GM12891 (cell line): ENCODE measurements around the gene PDE10A.

- RRBS, result no CpG with 5 or more reads among the region's 4 CpGs
These were observed 27.0 kb downstream of the QKI start for GRCh38 chr6:163441343-163442161.

- RRBS, result no CpG with 5 or more reads among the region's 3 CpGs
These were observed 47.0 kb downstream of the QKI start for GRCh38 chr6:163461514-163461996.

GRCh38 chr6:163473037-163473658 is 58.6 kb downstream of the QKI start:
- RRBS, result no CpG with 5 or more reads among the region's 4 CpGs

GRCh38 chr6:163538059-163539114 is 123.9 kb downstream of the QKI start:
- RRBS, result no CpG with 5 or more reads among the region's 6 CpGs

DNA sequence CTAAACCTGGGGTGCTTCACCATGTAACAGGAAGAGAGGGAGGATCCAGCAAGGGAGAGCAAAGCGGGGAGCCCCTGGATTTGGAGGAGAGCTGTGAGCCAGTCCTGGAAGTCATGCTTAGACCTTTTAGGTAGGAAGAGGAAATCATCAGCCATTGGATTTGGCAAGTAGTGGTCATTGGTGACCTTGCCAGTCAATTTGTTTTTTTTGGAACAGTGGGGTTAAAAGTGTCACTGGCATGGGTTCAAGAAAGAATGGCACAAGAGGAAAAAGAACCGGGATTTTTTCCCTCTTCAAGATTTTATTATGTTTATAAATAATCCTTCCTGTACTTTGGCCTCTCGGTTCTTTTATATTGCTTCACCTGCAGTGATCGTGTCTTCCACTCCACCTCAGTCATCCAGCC is 124.6 kb downstream of the QKI start:
- RRBS, result no CpG with 5 or more reads among the region's 4 CpGs

GRCh38 chr6:163941177-163941816 is 526.8 kb downstream of the QKI start:
- RRBS, result no CpG with 5 or more reads among the region's 8 CpGs

GRCh38 chr6:163943542-163944097 is 529.1 kb downstream of the QKI start:
- RRBS, result no CpG with 5 or more reads among the region's 14 CpGs

GRCh38 chr6:163951785-163952556 is 537.5 kb downstream of the QKI start:
- RRBS, result no CpG with 5 or more reads among the region's 17 CpGs

GRCh38 chr6:165409428-165409854 is 100.0 kb upstream of the C6orf118 start:
- RRBS, result no CpG with 5 or more reads among the region's 14 CpGs

- RRBS, result no CpG with 5 or more reads among the region's 3 CpGs
These were observed 51.7 kb downstream of the PDE10A start for GRCh38 chr6:165611381-165611661.

DNA sequence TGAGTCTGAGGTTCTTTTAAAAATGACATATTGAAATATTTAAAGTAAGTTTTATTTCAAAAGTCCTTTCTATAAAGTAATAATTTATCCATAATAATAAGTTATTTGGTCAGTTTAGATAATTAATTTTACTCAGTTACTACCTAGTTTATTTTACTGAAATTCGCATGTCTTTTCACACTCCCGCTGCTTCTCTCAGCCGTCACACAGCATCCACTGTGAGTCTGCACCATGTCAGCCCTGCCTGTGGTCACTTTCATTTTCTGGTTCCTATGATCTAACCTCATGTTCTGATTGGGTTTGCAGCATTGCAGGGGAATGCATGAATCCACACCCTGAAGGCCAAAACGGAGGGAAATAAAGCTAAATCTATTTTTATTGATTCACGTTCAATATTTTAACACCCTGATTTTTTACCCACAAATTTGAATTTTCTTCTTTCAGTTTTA is 47.4 kb downstream of the PDE10A start:
- RRBS, result no CpG with 5 or more reads among the region's 5 CpGs

GRCh38 chr6:165662646-165663734 is at the start of gene PDE10A:
TSS of gene PDE10A (minus strand) at chr6:165663241.
- RRBS, result 5% methylated on average over 46 of the region's 119 CpGs

DNA sequence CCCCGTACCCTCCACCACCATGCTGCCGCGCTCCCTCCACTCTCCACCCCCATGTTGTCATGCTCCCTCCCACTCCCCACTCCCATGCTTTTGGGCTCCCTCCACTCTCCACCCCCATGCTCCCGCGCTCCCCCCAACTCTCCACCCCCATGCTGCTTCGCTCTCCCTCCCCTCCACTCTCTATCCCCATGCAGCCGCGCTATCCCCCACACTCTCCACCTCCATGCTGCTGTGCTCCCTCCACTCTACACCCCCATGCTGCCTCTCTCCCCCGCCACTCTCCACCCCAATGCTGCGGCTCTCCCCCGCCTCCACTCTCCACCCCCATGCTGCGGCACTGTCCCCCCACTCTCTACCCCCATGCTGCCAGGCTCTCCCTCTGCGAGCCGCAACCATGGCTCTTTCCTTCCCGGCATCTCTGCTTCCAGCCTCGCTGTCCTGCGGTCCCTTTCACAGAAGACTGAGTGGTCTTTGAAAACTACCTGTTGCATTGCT is 46.4 kb upstream of the PDE10A start:
- RRBS, result no CpG with 5 or more reads among the region's 17 CpGs

GRCh38 chr6:165876582-165877124 is 213.6 kb upstream of the PDE10A start:
- RRBS, result no CpG with 5 or more reads among the region's 6 CpGs

GRCh38 chr6:166307615-166308259 is 455 bp downstream of the PRR18 start:
- RRBS, result 2% methylated on average over 29 of the region's 75 CpGs

DNA sequence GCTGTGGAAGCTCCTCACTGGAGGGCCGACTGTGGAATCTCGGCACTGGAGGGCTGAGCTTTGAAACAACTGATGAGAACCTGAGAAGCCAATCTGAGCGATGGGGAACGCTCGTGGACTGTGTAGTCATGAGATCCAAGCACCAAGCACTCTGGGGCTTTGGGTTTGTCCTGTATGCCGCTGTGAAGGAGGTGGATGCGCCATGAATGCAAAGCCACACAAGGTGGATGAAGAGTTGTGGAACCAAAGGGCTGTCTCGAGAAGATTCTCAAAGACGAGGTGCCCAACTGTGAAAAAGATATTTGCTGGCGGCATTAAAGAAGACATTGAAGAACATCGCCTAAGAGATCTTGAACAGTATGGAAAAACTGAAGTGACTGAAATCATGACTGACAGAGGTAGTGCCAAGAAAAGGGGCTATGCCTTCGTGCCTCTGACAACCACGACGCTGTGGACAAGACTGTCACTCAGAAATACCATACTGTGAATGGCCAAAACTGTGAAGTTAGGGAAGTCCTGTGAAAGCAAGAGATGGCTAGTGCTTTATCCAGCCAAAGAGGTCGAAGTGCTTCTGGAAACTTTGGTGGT is 7.7 kb downstream of the SFT2D1 start:
- RRBS, result no CpG with 5 or more reads among the region's 15 CpGs

GRCh38 chr6:166337671-166338493 is 4.5 kb downstream of the SFT2D1 start:
- RRBS, result no CpG with 5 or more reads among the region's 10 CpGs

DNA sequence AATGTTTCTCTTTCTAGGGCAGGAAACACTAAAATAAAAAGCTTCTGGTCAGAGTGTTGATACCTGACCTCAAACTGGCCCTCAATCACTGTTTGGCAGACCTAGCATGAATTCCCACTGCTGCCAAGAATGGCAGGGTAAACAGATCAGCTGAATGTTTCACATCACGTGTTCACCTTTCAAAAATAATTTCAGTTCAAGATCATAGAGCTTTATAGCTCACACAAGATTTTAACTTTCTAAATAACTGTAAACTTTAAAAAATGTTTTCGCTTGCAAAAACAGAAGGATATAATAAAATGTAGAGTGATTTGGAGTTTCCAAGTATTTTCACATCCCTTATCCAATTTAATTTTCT is 2.9 kb downstream of the MPC1 start:
- RRBS, result no CpG with 5 or more reads among the region's 2 CpGs

- RRBS, result 4% methylated on average over 8 of the region's 56 CpGs
These were observed 934 bp downstream of the MPC1 start for GRCh38 chr6:166381476-166382535.

- RRBS, result no CpG with 5 or more reads among the region's 11 CpGs
These were observed 27.8 kb upstream of the MPC1 start for GRCh38 chr6:166410339-166411062.